ENCODE measurements around a stretch of chr15.

DNA sequence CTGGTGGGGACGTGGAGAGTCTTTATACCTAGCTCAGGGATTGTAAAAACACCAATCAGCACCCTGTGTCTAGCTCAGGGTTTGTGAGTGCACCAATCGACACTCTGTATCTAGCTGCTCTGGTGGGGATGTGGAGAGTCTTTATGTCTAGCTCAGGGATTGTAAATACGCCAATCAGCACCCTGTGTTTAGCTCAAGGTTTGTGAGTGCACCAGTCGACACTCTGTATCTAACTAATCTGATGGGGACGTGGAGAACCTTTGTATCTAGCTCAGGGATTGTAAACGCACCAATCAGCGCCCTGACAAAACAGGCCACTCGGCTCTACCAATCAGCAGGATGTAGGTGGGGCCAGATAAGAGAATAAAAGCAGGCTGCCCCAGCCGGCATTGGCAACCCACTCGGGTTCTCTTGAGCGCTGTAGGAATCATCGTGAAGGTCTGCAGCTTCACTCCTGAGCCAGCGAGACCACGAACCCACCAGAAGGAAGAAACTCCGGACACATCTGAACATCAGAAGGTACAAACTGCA is 56.6 kb downstream of the RGMA start:
- PRO-cap, 2 experiments = no peak in any of the 2 experiments

DNA sequence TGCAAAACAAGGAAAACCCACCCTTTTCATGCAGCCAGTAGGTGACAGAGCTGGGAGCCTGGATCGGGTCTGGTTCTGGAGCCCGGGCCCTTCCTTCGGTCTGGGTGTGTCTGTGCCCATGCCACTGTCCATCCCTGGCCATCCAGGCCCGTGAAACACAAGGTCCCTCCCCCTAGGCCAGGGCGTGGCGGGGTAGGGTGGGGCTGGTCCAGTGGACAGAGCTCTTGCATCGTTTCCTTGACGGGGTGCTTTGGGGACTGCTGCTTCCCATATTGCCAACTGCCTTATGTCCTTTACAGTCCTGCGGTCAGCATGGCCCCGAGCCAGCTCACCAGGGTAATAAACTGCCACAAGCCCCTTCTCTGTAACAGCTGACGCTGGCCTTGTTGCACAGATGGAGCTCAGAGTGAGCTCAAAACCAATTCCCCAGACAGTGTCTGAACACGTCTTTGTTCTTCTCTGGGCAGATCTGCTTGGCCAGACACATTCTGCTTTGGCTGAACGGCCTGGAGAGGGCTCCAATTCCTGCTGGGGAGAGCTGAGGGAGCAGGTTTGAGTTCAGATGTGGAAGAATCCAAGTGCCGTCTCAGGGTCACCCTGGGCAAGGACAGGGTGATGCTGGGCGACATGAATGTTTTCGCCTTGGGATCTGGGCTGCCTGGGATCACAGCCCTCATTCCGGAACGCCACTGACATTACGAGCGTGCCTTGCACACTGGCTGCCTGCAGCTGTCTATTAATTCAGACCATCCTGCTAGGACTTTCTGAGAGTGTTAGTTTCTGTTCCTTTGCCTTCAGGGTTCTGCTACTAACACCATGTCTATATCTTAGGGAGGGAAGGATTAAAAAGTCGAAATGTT is 51.5 kb downstream of the RGMA start:
- PRO-cap, 2 experiments = no peak in any of the 2 experiments

DNA sequence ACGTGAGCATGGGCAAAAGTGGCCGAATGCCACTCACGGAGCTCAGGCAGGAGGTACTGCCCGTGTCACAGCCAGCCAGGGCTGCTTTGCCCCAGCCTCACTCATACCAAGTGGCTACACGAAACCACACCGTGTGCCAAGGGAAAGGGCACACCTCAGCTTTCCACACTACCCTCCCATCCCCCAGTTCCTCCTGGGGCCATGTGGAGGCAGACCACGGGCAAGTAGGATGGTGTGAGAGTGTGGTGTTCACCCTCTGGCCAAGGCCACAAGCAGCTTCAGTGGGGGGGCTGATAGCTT is 25.2 kb downstream of the RGMA start:
- PRO-cap, 2 experiments = no peak in any of the 2 experiments

DNA sequence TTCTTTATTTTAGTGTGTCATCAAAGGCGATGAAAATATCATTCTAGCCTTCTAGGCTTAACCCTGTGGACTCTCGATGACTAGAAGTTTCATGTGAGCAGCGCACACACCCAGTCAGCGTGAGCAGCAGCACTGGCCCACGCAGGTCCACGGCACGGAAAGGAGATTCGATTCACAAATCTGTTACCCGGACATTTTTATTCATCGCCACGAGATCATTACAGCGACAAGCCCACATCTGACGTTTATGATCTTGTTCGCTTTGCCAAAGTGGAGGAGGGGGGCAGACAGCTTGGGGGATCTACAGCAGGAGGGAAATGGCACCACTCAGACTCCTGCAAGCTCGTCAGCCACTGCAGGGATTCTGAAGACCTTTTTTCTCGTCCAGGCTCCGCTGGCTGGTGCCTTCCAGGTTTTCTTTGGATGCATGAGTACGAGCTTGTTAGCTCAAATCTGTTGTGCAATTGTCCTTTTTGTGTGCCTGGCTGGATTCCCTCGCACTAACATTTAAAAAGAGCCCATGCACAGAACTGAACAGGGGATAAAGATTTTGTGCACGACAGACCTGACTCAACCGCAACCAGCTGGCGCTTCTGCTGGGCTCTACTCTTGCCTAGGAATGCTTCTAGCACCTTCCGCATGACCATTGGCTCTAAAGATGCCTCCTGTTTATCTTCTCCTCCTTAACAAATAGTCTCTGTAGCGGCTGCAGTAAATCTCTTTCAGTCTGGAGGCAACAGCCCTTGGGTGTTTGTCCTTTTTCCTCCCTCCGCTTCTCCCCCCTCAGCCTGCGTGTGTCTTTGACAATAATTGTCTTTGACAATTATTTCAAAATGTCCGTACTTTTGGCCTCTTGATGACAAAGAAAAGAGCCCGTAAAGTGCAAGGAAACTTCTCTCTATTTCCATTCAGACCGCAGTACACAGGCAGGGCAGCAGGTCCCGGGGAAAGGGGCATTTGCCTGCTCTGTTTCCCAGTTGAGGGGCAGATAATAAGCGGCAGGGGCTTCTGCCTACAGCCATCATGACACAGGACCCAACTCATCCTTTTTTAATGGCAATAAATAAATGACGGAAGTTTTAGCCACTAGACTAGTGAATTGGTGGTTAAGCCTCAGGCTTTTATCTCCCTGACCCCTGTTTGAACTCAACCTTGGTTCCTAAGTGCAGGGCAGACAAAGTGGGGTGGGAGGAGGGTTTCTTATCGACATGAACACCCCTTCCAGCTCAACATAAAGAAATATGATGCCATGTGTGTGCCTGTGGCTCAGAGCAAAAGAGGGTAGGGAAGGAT is 938.8 kb downstream of the MCTP2 start:
- PRO-cap, 2 experiments = no peak in any of the 2 experiments

GRCh38 chr15:95287527-95288343 is 1042.8 kb upstream of the NR2F2 start:
- PRO-cap, 2 experiments = no peak in any of the 2 experiments

- PRO-cap, 2 experiments = no peak in any of the 2 experiments
Observed at GRCh38 chr15:95303737-95305003, 1026.3 kb upstream of the NR2F2 start.

GRCh38 chr15:95477620-95478067 is 852.9 kb upstream of the NR2F2 start:
- PRO-cap, 2 experiments = no peak in any of the 2 experiments

- PRO-cap, 2 experiments = no peak in any of the 2 experiments
Observed at GRCh38 chr15:96135003-96136117, 195.1 kb upstream of the NR2F2 start.

- PRO-cap, 2 experiments = no peak in any of the 2 experiments
Observed at GRCh38 chr15:96162394-96162861, 168.1 kb upstream of the NR2F2 start.

- PRO-cap, 2 experiments = no peak in any of the 2 experiments
Observed at GRCh38 chr15:96277307-96277668, 53.2 kb upstream of the NR2F2 start.

DNA sequence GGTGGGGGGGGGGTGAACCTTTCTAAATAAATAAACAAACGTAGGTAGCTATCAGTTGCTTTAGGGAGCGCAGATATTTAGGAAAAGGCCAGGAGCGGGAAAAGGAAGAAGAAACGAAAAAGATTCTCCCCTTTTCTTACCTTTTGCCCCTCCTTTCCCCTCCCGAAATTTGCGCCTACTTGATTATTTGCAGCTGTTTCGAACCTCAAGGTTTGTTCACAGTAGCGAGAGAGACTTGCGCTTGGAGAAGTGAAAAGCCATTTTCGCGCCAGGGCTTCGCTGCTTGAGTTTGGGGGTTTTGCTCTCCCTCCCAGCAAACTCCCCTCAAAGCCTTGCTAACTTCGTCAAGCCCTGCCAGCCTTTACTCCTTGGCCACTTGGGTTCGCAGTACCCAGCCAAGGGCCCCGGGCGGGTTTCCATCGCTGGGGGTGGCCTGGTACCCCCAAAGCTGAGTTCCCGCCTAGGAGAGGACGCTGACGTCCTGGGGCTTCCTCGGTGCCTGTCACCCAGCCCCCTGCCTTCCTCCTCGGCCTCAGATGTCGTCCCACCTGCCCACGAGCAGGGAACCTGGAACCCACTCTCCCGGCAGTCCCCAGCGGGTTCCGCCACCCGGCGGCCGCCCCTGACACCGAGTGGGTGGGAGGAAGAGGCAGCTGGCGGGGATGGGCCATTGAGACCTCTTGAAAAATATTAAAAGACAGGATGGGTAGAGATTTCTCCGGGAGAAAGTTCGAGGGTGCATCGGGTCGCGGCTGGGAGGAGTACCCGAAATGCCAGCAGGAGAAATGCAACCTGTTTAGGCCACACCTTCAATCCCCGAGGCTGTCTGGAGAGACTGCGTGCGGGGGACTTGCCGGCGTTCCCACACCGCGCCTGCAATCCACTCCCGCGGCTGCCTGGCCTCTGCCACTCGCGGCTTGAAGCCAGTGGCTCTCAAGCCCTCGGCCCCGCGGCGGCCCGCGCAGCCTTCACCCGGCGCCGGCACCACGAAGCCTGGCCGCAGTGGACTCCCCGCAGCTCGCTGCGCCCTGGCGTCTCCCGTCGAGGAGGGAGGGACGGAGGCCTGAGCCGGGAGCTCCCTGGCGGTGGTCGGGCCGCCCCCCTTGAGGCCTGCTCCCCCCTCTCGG is 8.9 kb upstream of the NR2F2 start:
- PRO-cap, 2 experiments = peak in 2 of 2 experiments; most common plus-strand start position 51 of the sequence (in 1); most common minus-strand start position 634 of the sequence (in 2)

DNA sequence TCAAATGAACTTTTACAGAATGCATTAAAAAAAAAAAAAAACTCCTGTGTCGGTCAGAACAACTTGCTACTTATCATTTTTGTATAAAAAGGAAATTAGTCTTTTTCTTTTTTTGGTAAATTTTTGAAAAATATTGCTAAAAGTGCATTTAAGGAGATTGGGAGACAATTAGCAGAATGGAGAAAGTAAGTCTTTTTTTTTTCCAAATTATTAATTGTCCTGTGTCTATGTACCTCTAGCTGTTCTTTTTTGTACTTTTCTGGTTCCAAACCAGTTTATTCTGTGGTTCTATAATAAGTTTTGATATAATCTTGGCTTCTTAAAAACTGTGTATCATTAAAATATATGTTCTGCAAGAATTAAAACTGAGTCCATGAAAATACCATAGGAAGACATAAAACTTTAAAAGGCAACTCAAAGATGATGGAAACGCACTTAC is 7.3 kb downstream of the NR2F2 start:
- PRO-cap, 2 experiments = no peak in any of the 2 experiments

DNA sequence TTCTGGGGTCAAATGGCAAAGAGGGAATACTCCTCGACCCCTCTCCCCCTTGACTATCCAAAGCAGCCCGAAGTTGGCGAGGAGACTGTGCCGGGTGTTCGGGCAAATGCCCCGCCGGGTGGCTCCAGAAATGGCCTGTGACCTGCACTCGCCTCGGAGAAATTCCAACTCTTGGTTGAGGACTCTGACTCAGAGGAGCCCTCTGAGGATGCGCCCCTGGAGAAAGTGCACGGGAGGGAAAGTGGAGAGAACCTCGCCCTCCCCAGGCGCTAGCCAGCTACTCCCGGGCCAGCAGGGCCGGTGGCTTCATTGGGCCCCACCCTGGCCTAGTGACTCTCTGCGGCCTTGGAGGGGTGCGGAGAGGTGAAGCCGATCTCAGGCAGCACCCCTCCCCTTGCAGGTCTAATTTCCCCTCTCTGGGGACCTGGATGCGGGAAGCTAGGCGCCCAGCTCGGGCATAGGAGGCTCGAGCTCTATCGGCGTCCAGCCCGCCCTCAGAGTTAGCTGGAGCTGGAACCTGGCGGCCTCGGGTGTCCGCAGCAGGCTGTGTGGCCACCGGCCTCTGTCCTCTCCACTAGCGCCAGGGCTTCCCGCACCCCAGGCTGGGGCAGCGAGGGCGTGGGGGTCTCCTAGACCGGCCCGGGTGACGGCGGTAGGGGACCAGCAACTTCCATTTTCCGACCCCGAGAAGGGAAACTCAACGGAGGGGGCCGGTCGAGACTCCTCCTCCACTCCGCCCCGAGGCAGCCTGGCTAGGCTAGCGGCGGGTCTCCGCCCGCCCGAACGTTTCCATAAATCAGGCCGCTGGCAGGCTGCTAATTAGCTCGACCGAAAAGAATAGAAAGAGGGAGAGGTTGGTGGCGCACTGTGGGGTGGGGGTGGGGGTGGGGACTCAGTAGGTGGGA is 29.4 kb downstream of the NR2F2 start:
- PRO-cap, 2 experiments = peak in 1 of 2 experiments; most common minus-strand start position 699 of the sequence (in 1)

DNA sequence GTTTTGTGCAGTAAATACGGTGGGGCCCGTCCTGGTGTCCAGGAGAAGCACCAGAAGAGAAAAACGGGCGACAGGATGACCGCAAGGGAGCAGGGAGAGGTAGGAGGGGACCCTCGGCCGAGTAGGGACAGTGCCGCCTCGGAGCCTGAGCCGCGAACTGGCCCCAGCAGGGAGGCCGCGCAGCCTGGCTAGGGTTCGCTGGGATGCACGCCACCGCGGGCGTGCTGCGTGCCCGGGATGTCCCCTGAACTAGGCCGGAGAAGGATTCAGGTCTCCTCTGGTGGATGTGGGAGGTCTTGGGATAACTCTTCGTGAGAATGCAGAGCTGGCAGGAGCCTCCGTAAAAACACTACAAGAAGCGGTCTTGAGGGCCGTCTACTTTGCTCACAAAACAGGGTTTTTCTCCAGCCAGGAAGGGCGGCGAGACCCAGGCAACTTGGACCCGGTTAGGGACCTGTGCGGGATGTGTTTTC is 35.3 kb downstream of the NR2F2 start:
- PRO-cap, 2 experiments = no peak in any of the 2 experiments

DNA sequence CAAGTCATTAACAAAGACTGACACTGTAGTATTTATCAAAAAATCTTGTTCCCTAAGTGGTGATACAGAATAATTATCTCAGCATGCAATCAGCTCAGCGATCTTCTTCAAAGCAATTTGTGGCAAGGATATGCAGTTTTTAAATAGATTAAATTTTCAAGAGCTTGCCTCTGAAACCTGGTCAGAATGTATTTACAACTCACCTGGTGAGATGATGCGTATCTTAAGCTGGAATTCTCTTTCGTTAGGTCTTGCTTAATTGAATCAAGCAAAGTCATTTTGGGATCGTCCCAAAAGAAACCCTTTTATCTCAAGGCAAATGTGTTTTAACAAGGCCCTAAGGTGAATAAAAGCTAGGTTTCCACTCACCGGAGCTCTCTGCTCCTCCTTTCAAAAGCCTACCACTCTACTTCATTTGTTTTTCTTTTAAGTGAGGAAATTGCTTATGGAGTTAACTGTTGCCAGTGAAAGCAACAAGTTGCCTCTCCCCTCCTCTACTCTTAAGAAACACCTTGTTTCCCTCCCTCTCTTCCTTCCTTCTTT is 101.3 kb upstream of the IGF1R start:
- PRO-cap, 2 experiments = no peak in any of the 2 experiments

DNA sequence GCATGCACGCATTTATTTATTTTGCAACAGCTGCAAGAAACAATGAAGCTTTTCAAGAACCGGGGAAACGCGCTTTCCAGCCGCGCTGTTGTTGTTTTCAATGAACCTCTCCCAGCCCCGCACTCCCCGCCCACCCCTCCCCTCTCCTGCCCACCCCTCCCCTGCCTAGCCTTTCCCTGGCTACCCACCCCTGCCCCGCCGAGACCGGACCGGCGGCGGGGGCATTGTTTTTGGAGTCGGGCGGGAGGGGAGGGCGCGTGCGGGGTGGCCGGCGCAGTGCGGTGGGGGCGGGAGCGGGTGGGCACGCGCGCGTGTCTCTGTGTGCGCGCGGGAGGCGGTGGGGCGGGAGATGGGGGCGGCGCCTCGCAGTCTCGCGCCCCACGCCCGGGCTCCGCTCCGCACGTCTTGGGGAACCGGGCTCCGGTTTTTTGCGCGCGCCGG is 325 bp upstream of the IGF1R start:
- PRO-cap, 2 experiments = peak in 1 of 2 experiments; most common minus-strand start position 305 of the sequence (in 1)

DNA sequence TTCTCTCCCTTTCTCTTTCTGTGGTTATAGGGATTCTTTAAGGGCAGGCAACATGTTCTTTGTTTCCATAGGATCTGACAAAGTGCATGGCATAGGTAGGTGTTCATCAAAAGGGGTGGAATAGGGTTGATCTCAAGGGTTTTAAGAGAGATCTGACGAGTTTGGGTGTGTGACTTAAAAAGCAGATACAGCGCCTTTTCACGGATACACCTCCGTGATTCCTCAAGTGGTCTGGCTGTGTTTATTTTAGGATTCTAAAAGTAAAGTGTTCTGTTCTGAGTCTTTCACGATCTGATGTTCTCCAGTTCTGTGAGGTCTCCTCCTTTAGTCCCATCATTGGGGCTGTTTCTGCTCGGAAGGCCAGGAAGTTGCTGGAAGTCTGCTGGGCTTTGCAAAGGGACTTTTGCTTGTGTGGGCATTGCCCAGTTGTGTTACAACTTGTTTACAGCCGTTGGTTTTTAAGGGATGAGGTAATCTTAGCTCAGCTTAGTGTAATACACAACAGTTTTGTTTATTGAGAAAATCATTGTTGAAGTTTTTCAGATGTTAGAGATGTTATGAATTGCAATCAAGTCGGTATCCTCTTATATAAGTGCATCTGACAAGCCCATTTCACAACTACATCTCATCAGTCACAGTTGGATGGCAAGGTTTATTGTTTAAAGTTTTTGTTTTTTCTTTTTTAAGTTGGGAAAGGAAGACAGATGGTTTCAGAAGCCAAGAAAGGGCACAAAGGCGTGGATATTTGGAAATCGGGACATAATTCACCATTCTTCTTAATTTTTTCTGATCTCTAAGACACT is 34.9 kb downstream of the IGF1R start:
- PRO-cap, 2 experiments = no peak in any of the 2 experiments

DNA sequence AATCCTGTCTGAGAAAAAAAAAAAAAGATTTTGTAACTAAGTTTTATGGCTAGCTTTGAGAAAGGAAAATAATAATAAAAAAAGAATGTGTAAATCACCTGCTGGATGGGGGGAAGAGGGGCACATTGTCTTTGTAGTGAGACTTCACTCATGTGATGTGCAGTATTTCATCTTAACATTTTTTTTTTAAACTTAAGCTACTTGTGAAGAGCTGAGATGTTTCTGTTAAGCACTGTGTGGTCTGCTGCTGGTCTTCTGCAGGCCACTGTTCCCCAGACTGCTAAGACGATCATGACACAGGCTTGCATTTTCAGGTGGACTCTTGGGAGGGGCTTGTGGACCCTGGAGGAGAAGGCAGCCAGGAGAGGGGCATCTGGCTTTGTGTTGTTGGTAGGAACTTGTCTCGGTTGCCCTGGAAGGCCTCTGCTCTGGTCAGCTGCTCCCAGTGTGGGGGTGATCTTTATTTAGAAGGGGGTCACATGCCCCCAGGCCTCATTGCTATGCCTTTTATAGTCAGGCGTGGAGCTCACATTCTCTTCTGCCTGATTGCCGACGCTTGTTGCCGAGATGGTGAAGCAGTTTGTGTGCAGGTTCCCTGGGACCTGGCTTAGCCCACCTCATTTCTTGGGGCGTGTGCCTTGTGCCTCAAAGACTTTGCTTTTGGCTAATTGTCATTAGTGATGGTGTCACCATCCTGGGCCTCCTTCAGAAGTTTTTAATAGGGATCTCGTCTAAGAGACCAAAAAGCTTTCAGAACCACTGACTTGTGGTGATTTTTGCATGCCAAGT is 66.5 kb downstream of the IGF1R start:
- PRO-cap, 2 experiments = no peak in any of the 2 experiments

GRCh38 chr15:98732228-98732787 is 84.0 kb downstream of the IGF1R start:
- PRO-cap, 2 experiments = no peak in any of the 2 experiments

DNA sequence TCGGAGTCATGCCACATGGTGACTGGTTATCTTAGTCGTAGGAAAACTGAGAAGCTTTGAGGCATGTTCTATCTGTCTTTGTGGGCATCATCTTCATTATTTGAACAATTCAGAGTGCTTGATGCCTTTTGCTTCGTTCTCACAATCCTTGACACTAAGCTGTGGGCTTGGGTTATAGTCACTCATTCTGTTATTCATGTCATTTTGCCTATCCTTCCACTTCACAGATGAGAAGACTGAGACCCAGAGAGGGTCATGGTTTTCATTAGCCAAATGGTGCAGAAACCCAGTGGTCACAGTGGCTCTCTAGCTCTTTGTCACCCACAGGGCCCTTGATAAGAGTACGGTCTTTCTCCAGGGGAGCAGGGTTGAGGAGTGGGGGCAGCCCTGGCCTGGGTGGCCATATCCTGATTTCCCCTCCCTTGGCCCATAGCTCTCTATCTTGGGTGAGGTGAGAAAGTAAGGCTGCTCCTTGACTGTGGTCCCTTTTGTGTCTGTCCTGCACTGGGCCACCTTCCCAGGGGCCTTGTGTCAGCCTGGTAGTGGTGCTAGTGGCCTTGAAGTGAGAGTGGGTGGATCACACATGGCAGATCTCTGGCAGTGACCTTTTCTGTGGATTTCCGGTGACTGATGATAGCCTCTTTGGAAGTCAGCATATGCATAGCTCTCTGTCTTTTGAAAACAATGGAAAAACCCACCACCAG is 130.0 kb downstream of the IGF1R start:
- PRO-cap, 2 experiments = no peak in any of the 2 experiments